Neural cell (in vitro differentiated cells): ENCODE measurements around a stretch of chr20.

- RAMPAGE, long total RNA, result no peak
Measured at GRCh38 chr20:56433648-56434327, 21.7 kb downstream of the CASS4 start.

- RAMPAGE, long total RNA, result no peak
Measured at GRCh38 chr20:56461253-56461862, 7.1 kb upstream of the RTF2 start.

- RAMPAGE, long total RNA, result no peak
Measured at GRCh38 chr20:56554686-56555355, 21.8 kb downstream of the FAM209B start.

- RAMPAGE, long total RNA, result no peak
Measured at GRCh38 chr20:56628207-56628741, 832 bp upstream of the TFAP2C start.

- RAMPAGE, long total RNA, result no peak
Measured at GRCh38 chr20:56787459-56788069, 158.5 kb downstream of the TFAP2C start.

- RAMPAGE, long total RNA, result no peak
Measured at GRCh38 chr20:57265094-57265493, 1.3 kb downstream of the BMP7 start.

DNA sequence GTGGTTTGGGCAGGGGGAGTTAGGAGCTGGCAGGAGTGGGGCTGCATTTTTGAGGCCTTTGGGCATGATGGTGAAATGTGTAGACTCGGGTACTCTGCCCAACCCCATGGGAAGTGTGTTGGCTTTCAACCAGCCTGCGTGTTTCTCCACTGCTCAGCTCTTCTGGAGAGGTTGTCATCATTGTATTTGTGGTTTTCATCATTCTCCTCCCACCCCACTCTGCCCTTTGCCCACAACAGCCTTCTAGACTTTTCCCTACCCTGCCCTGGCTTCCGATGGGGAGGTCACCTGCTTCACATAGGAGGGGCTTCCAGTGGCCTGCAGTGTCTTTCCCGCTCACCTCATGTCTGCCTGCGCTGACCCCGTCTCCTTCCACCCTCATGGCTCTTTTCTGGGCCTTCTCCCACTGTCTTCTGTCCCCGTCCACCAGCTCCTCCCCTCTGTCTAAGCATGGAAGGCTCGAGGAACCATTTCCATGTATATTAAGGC lies 16.0 kb upstream of the RBM38 start:
- RAMPAGE, long total RNA, result no peak

DNA sequence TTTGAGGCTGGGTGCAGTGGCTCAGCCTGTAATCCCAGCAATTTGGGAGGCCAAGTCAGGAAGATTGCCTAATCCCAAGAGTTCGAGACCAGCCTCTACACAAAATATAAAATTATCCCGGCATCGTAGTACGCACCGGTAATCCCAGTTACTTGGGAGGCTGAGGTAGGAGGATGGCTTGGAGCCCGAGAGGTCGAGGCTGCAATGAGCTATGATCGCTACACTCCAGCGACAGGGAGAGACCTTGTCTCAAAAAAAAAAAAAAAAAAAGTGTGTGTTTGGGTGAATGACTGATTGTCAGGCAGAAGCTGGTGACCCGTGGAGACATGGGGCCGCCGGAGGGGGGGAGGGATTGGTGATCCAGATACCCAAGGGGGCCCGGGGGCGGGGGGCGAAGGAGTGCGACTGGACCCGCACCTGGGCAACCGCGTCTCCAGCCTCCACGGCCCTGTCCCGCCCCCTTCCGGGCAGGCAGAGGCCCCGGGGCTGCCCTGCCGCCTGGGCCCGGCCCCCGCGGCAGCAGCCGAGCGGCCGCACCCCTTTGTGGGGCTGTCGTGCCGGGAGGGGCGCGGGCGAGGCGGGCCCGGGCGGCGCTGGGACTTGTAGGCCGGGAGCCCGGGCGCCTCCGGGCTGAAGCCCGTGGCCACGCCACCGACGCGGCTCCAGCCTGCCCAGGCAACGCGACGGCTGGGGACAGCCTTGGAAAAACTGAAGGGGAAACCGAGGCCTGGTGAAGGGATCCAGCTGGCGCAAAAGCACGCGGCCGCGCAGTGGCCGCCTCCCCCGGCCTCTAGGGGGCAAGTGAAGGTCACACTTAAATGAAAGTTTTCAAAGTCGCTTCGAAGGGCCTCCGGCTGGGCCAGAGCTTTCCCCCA lies 2.1 kb upstream of the RBM38 start:
- RAMPAGE, long total RNA, result no peak

DNA sequence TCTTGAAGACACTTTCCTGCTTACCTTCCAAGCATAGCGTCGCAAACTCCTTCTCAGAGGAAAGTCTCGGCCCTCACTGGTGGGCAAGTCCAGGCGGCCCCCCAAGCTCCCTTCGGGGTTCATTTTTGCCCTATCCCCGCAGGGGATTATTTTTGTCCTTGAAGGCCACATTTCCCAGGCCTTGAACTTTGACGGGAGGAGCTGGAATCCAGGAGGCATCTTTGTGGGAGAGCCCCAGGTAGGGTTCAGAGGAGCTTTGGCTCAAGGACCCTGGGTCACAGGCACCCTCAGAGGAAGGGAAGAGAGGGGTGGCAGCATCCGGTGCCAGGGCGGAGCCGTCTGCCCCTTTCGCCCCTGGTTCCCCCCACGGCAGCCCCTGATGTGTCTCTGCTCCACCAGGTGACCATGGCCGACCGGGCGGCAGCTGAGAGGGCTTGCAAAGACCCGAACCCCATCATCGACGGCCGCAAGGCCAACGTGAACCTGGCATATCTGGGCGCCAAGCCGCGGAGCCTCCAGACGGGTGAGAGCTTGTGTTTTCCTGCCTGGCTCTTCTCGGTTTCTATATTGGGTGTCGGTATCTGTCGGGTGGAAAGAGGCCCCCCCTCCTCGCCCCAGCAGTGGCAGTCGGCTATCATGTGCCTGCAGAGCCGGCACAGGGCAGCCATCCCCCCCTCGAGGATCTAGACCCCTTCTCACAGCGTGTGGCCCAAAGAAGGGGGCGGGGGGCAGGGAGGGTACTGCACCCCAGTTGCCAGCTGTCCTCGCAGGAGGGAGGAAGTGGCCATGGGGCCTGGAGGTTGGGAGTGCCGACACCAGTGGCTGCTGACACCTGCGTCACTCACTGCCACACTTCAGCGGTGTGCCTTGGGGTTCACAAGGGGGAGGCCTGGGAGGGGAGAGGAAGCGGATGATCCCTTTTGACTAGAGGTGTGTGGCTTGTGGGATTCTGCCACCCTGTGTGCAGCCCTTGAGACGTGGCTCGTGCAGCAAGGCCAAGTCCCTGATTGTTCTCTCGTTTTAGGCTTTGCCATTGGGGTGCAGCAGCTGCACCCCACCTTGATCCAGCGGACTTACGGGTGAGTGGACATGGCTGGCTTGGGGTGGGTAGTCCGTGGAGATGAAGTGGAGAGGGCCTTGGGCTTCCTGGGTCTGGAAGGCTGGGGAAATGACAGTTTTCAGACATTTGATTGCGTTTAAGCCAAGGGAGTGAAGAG lies 1.5 kb downstream of the RBM38 start:
- RAMPAGE, long total RNA, result no peak

GRCh38 chr20:57440534-57441594 lies 49.7 kb downstream of the RBM38 start:
- RAMPAGE, long total RNA, result no peak

GRCh38 chr20:57523732-57524235 lies 1.2 kb downstream of the CTCFL start:
- RAMPAGE, long total RNA, result no peak

DNA sequence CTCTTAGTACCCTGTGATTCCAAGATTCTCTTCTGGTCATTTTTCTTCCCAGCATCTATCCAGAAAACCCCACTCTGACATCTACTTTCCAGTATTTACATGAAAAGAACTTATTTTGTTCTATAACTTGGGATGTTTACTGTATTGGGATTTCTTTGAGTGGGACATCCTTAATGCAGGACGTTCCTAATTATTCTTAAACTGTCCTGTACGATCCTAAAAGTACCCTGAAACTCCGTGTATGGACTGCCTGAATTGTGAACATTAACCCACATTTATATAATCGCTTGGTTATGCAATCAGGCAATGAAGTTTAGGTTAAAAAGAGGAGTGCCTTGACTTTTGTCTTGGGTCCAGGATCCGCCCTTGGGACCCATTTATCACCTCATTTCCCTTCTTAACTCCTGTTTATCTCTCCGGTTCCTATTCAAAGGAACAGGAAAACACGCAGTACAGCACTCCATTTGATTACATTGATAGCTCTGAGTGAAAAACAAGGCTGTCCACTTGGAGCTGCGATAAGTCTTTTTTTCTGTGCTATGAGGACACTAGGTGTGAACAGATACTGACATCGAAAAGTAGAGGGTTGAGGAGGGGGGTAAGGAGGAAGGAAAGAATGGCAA lies 16.1 kb upstream of the PCK1 start:
- RAMPAGE, long total RNA, result no peak

DNA sequence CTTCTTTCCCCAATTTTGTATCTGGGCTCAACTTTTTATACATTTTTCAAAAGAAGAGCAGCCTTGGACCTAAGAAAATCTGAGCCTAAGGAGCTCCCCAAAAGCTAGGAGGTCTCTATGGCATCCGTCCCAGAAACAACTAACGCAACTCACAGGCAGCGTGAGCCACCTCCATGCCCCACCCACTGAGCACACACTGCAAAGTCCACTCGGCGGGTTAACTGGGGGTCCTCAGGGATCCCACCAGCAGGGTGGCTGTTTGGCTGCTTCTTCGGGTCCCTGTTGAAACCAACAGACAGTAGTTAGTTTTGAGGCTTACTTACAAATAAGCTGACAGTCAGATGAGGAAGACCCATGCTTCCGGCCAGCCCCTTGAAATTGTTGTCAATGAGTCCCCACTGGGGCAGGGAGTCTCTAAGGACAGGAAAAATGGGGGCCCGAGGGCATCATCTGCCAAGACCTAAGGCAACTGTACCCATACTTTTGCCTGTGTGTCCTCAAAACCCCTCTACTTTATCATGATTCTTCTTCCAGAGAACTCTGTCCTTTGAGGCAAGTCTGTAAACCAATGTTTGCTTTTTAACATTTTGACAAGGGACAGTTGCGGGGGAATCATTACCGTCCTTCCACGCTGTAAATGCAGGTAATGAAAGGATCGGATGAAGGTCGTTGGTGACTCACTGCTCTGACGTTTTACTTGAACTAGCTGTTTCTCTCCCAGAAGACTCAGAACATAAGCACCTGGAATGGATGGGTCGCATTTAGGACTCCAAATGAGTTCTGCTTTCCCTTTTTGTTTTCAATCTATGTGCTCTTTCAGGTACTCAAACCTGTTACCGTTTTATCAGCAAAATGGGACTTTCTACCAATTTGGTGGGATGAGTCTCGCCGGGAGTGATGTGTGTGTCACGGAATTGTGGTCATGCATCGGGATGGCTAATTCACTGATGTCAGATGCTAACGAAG lies 2.1 kb upstream of the PCK1 start:
- RAMPAGE, long total RNA, result no peak

DNA sequence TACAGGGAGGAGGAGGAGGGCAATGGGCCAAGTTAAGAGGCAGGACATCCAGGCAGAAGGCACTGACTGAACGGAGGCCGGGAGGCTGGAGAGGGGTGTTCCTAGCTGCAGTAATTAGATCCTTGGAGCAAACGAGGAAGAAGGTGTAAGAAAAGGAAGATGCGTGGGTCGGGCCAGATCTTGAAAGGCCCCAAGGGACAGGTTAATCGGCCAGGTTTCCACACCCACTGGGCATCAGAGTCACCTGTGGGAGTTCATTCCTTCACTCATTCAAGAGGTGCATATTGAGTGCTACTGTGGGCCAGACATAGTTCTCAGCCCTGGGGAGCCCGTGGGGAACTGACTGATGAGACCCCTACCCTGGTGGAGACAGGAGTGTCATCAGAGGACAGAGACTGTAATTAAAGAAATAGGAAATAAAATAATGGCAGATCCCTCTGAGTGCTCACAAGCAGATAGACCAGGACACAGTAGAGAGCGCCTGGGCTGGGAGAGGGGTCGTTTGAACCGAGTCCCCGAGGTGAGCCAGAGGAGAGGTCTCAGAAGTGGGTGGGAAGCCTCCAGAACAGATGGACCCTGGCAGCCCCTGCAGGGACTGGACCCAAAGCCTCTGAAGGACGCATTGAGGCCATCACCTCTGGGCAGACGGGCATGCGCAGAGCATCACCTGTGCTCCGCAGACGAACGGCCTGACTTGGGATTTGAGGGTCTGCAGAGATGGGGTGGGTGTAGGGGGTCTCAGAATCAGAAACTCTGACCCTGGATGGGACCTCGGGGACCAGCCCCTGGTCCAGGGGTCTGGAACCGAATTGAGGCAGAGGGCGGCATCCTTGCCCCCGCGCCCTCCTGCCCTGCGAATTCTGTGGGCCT lies 26.4 kb downstream of the ZBP1 start:
- RAMPAGE, long total RNA, result no peak

GRCh38 chr20:57675624-57676599 lies 33.9 kb downstream of the PMEPA1 start:
- RAMPAGE, long total RNA, result no peak

DNA sequence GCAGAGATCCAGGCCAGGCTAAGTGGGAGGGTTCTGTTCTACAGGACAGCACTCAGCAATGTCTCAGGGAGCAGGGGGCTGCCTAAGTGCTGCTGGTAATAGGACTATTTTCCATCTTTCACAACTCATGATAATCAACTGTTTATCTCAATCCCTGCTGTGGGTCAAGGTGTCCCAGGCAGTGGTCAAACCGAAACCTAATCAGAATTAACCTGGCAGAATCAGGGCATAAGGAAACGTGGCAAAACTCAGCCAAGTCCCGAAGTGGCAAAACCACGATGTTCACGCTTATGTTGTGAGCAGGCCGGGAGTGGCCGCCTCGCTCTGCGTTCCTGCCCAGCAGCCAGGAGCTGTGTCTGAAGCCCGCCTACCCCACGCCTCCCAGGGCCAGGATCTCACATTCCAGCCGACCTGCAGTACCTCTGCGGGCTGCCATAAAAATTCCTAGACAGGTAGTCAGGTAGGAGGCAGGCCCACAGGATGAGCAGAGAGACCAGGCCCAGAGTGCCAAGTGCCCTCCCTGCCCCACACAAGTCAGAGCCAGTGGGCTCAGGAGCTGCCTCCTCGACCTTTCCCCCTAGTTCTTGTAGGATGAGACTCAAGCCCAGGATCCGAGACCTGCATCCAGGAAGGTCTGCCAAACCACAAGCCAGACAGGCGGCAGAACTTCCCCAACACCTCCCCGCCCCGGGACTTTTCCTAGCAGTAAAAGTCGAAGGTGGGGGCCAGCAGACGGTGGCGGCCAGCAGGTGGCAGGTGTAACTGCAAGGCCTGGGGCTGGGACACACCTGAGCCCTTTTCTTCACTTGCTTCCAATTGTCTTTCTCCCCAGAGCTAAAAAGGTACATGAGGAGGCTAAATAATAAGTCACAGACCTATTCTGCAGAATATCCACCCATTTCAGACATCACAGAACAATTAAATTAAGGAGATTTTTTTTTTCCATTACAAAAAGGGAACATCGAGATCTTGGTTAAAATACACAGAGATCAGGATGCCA lies 16.7 kb downstream of the PMEPA1 start:
- RAMPAGE, long total RNA, result no peak

GRCh38 chr20:57709649-57709881 lies 250 bp downstream of the PMEPA1 start:
- RAMPAGE, long total RNA, result no peak

- RAMPAGE, long total RNA, result no peak
Measured at GRCh38 chr20:57999254-58000109, 151.2 kb upstream of the C20orf85 start.

- RAMPAGE, long total RNA, result no peak
Measured at GRCh38 chr20:58039432-58040288, 111.0 kb upstream of the C20orf85 start.

GRCh38 chr20:58375312-58376081 lies 13.5 kb upstream of the VAPB start:
- RAMPAGE, long total RNA, result no peak